GM12892 (cell line): ENCODE data around the genes SERTM1 and POSTN.

DNA sequence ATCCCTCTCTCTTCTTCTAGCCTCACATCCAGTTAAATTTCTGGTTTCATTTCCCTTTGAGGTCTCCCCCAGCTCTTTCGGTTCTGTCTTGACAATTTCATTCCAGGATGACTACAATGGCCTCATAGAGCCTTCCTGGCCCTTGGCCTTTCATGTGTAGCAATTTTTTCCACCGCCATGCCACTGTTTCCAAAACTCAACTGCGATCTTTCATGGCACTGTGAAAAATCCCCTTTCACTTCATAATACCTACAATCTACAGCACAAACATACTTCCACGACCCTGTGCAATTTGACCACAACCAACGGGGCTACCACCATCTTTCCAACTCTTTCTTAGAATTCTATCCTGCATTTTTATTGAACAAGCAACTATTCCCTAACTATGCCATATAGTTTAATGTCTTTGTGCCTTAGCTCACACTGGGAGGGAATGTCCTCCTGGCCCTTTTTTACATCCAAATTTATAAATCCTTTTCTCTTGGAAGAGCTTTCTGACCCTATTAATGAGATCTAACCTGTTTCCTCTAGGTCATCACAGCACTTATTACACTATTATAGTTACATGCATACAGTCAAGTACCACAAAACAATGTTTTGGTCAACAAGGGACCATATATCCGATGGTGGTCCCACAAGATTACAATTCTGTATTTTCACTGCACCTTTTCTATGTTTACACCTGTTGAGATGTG is 268.7 kb downstream of the DCLK1 start:
- RRBS, result no CpG with 5 or more reads among the region's 6 CpGs

DNA sequence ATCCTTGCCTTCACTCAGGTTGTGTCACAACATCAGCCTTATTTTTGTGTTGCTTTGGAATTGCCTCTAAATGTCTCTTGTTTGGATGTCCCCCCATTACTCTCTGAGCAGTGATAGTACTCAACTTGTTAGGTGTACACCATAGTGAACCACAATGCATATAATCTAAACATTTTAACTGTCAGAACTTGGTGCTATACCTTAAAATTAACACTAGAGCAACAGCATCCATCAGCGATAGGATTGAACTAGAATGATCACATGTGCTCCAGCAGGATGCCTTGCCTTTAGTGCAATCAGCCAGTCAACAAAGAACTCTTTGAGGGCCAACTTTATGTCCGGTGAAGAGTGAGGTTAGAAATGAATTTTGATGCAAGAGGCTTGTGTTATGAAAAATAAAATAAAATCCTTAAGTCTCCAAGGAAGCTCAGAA is 61.5 kb downstream of the DCLK1 start:
- RRBS, result no CpG with 5 or more reads among the region's 2 CpGs

DNA sequence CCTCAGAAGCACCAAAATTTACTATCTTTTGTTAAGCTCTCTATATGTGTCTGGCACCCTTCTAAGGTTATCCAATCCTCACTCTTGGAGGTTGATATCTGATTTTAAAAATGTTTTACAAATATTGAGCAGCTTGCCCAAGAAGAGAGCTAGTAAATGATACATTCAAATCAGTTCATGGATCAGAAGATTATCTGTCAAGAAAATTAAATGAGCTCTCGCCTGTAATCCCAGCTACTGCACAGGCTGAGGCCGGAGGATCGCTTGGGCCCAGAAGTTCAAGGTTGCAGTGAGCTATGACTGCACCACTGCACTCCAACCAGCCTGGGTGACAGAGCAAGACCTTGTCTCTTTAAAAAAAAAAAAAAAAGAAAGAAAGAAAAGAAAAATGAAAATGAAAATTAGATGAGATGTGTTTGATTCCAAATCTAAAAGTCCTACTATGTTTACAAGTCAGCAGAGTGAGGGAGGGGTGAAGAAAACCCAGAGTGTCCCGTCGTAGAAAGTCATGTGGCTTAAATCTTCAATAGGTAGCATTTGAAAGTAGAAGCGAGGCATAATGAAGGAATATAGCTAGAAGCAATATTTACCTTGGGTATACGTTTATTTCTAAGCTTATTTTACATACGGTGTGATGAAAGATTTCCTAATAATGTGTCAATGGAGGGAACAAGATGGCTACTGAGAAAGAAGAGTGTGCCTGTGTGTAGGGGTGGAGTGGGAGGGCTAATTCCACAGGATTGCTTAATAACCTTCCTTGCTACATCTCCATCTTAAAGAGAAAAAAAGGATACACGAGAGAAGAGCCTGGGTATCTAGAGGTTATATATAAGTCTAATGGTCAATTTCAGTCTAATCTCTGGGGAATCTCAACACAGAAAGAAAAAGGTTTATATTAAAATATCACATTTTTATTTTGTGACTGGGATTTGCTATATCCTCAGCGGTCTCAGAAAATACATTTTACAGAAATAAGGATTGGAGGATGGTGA is 2.2 kb downstream of the SPART start:
- RRBS, result no CpG with 5 or more reads among the region's 10 CpGs

DNA sequence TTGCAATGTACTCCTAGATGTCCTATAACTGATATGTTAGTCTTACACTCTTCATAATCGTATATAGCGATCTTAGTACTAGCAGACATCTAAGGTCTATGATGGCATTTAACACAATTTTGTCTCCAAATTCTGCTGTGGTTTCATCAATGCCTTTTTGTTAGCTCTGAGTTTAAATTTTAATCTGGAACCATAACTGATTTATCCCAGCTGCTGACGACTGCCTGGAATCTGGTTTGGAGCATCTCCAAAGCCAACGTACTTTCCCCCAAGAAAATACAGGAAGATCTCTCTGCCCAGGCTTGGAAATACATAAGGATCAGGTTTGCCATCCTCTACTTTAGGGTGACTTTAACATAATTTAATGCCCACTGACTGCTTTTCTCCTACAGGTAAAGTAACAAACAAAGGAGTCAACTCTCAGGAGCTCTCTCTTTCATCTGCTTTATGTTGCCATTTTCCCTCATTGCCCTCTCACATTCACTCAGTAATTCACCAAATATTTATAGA is 23.1 kb upstream of the SPART start:
- RRBS, result no CpG with 5 or more reads among the region's 4 CpGs

DNA sequence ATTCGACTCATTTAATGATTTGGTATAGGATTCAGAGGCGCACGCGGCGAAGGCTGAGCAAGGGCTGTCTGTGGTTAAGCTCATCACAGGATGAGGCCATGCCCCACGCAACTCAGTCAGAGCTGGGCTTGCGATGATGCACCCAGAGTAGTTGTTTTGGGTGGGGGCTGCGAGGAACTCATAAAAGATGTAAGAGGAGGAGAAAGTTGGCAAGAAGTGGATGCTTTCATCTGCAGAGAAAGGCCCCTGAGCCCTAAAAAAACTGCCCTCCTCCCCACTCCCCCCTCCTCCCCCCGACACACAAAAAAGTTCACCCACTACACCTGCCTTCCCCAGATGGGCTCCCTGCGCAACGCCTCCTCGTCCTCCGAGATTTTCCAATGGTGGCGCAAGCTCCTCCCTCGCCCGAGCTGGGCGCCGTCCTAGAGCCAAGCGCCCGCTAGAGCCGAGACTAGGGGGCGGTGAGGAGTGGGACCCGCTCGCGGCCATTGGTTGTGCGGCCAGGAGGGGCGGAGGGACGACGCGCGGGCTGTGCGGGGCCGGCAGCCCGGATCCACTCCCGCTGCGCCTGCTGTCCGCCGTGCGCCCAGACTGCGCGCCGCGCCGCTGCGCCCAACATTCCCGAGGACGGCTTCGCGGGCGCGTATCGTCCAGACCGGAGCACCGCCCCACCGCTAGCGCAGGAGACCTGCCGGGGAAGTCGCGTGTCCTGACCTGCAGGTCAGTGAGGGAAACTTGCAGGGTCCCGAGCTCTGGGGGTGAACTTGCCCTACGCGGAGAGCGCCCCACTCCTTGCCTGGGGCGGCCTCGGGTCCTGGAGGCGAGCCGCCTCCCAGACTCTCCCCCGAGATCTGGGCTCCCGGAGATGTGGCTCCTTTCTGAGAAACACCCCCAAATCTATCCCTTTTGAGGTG is at the start of gene SERTM1:
Gene SERTM1 (plus strand): TSS at position 556 of the 914 bp plus-strand sequence.
- RRBS, result 40% methylated on average over 5 of the region's 69 CpGs

DNA sequence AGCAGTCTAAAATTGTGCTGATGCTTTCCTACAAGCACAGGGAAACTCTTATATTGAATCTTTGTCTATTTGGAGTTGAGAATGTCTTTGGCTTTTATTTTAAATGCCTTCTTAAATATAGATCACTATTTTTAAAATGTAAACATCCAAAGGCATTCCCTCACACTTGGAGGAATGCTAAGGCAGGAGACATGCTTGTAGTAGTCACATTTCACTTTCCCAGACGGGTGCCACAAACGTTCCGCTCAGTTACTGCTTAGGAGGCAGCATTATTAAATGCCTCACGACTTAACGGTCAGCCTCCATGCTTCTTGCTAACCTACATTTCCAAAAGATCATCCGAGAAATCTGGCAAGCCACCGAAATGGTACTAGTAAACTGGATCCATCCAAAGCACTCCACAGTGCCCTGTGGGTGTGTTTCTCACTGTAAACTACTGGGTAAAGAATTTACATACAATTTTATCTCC is 1.4 kb downstream of the SMAD9 start:
- RRBS, result no CpG with 5 or more reads among the region's 7 CpGs

- RRBS, result no CpG with 5 or more reads among the region's 3 CpGs
Observed at GRCh38 chr13:37118057-37118513, 12.6 kb upstream of the CSNK1A1L start.

DNA sequence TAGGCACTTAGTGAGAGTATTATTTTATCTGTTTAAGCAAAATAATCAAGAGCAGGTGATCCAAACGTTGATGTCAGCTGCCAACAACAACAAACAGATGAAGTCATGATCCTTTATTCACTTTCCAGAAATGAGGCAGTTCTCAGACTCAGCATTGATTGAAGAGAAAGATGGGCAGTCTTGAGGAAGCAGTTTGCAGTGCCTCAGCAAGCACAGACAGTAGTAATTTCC is 38.5 kb upstream of the CSNK1A1L start:
- RRBS, result no CpG with 5 or more reads among the region's 1 CpG

DNA sequence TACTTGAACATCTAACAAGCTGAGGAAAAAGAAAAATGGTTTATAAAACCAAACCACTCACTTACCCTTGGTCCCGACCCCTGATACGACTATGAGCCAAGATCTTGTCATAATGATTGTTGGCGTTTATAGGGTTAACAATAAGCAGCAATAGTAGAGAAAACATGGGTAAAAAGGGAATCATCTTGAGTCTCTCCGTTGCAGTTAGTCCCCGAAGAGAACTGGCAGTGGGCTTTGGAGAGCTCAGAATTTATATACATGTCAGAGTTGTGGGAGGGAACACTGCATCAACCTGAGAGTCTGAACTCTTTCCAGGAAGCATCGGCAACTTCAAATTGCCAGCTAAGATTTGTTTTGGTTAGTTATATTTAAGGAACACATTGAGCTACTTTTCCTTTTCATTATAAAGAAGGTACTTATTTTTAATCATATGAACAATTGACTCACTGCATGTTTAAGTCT is at the start of gene POSTN:
Gene POSTN (minus strand): TSS at position 226 of the 462 bp plus-strand sequence.
- RRBS, result no CpG with 5 or more reads among the region's 6 CpGs

DNA sequence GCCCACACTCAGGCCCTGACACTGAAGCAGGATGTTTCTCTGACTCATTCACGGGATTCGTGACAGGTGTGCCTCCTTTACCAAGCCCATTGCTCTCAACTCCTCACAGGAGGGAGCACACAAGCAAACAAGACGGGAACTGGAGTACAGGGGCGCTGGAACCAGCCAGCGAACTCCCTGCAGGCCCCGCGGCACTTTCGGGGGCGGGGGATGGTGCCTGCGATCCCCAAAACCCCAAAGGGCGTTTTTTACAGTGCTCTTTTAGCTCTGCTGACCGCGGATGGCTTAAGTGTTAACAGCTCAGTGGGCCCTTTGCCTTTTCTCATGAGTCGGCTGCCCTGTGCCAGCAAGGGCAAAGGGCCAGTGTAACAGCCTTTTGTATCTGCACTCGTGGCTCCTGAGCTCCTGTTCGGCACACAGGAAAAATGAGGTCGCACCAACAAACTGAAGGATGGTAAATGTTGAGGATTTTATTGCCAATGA is 64.8 kb upstream of the TRPC4 start:
- RRBS, result no CpG with 5 or more reads among the region's 17 CpGs

- RRBS, result no CpG with 5 or more reads among the region's 1 CpG
Observed at GRCh38 chr13:38814447-38814646, 127.5 kb downstream of the FREM2 start.

- RRBS, result no CpG with 5 or more reads among the region's 9 CpGs
Observed at GRCh38 chr13:39027925-39028394, 9.9 kb downstream of the PROSER1 start.

DNA sequence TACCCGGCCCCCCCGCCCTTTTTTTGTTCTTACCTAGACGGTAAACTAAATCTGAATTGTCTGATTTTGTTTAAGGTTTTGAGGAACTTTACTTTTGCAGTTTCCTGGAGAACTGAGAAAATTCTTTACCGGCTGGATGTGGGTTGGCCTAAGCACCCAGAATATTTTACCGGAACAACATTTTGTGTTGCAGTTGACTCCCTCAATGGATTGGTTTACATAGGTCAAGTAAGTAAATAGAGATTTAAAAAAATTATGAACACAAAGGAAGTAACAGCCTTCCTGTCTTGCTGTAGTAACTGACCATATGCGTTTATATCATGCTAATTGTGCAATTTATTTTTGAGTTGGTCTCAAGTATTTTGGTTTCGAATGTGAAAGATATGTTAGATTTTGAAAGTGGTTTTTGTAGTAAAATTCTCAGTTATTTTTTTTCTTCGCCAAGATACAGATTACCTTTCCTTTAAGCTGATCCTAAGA is 845 bp downstream of the NHLRC3 start:
- RRBS, result 0% methylated on average over 1 of the region's 8 CpGs

GRCh38 chr13:39378376-39378794 is 224.6 kb downstream of the LHFPL6 start:
- RRBS, result no CpG with 5 or more reads among the region's 2 CpGs

DNA sequence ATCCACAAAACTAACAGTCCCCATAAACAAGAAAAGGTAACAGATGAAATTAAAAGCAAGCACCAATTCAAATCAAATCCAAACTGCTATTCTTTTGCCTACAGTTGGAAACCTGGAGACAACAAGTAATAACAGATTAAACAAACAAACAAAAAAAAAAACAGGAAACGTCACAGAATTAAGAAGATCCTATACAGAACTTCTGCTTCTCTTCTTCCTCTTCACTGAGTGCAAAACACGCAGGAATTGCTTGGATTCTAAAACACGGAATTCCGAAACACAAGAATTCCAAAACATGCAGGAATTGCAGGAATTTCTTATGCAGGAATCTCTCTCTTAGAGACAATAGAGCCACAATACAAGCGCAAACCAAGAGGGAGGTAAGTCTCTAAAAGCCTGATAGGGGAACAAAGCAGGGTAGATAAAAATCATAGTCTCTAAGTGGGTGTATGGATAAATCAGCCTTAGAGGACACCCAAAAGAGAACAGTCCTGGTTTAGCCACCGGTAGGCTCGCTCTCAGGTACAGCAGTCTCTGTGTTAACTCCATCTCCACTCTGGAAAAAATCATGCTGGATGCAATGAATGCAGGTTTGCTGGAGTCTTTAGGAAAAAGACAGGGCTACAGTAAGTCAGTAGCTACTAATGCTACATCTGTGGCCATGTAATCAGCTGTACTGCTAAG is 112.9 kb downstream of the LHFPL6 start:
- RRBS, result no CpG with 5 or more reads among the region's 7 CpGs

GRCh38 chr13:40313890-40314171 is 352.6 kb downstream of the FOXO1 start:
- RRBS, result no CpG with 5 or more reads among the region's 2 CpGs

GRCh38 chr13:40315266-40315770 is 351.1 kb downstream of the FOXO1 start:
- RRBS, result no CpG with 5 or more reads among the region's 6 CpGs

DNA sequence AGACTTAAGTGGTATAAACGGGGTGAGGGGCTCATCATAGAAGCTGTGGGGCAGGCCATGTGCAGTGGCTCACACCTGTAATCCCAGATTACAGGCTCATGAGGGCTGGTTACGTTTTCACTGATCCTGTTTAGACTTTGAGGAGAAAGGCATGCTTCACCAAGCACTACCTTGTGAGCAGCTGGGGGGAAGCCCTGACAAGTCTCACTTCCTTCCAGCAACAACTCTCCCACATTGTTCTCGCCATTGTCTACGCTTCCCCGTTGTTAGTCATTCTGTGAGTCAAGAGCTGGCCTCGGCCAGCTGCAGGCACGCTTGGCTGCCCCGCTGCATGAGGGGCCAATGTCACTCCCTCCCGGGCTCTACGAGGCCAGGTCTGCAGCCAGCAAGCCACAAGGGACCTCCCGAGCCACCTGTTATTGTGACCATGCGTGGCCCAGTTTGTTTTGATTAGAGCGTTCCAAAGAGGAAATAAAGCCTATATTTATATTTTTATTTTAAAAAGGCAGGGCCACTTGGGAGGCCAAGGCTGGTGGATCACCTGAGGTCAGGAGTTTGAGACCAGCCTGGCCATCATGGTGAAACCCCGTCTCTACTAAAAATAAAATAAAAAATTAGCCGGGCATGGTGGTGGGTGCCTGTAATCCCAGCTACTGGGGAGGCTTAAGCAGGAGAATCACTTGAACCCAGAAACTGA is 220.9 kb downstream of the FOXO1 start:
- RRBS, result no CpG with 5 or more reads among the region's 15 CpGs

GRCh38 chr13:40569063-40569428 is 97.4 kb downstream of the FOXO1 start:
- RRBS, result no CpG with 5 or more reads among the region's 3 CpGs

- RRBS, result no CpG with 5 or more reads among the region's 1 CpG
Observed at GRCh38 chr13:40598603-40598971, 67.9 kb downstream of the FOXO1 start.